Paraaortic lymph node (tissue), 1 donor: ENCODE measurements around a stretch of chr19.

DNA sequence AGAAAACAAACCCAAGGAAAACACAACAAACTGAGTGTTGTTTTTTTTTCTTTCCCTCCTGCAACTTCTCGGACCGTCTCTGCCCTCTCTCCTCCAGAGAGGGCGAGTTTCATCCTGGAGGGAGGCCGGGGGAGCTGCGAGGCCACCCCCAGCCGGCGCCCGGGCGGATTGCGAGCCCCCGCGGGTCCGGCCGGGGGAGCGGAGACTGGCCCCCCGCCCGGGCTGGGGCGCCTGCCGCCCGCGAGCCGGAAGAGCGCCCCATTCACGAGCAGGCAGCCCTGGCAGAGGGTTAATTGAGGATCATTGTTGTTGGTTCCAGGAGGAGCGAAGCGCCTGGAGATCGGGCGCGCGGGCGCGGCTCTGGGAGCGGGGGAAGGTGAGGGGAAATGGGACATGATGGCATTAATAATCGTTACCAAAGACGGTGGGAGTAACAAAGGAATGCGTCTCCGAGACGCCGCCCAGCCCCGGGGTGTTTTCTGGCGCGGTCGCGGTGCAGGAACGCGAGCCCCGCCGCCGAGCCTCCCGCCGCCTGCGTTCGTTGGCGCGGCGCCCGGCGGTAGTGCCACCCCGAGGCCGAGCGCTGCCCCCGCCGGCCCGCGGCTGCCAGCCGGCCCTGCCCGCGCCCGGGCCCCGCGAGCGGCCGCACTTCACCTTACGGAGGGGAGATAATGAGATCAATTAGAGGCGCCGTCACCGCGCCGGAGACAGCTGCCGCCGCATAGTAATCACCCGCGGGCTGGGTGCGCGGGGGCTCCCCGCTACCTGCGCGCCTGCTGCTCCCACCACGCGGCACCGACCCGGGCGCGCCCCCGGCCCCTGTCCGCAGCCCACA is 2.7 kb downstream of the ZNF536 start:
- PRO-cap = no peak

GRCh38 chr19:30696395-30696929 is 324.3 kb downstream of the ZNF536 start:
- PRO-cap = no peak

DNA sequence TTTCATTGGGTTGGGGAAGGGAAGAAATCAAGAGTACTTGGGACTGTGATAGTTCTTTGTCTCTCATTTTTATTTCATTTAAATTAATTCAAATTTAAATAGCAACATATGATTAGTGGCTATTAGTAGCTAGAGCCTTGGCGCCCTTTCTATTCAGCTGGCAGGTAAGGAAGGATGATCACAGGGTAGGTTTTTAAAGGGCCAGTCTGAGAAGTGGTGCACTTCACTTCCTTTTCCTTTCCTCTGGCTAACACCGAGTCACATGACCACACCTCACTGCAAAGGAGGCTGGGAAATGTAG is 128.8 kb downstream of the TSHZ3 start:
- PRO-cap = no peak

GRCh38 chr19:31316227-31316705 is 33.0 kb downstream of the TSHZ3 start:
- PRO-cap = no peak

DNA sequence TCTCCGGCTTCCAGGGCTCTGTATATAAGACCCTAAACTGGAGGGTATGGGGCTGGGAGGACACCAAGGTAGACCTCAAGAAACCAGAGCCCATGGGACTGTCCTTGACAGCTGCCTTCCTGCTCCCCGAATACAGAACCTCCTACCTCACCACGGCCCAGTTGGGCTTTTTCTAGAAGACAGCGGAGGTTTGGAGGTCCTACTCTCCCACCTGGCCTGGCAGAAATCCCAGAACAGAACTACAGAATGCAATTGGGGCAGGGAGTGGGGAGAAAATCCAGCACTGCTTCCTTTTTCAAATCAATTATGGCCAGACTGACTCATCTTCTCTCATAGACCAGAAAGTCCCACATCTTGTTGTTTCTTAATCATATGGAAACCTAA is 177.2 kb upstream of the ZNF507 start:
- PRO-cap = no peak

GRCh38 chr19:32347099-32347744 is 1.8 kb downstream of the ZNF507 start:
- PRO-cap = no peak

GRCh38 chr19:32354419-32354939 is 9.1 kb downstream of the ZNF507 start:
- PRO-cap = no peak

GRCh38 chr19:32581586-32582257 is 732 bp downstream of the PDCD5 start:
- PRO-cap = unidirectional peak, minus-strand start at chr19:32581891

DNA sequence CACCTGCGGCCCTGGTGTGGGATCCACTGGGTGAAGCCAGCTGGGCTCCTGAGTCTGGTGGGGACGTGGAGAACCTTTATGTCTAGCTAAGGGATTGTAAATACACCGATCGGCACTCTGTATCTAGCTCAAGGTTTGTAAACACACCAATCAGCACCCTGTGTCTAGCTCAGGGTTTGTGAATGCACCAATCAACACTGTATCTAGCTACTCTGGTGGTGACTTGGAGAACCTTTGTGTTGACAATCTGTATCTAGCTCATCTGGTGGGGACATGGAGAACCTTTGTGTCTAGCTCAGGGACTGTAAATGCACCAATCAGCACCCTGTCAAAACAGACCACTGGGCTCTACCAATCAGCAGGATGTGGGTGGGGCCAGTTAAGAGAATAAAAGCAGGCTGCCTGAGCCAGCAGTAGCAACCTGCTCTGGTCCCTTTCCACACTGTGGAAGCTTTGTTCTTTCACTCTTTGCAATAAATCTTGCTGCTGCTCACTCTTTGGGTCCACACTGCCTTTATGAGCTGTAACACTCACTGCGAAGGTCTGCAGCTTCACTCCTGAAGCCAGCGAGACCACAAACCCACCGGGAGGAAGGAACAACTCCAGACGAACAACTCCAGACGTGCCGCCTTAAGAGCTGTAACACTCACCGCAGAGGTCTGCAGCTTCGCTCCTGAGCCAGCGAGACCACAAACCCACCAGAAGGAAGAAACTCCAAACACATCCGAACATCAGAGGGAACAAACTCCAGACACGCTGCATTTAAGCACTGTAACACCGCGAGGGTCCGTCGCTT is 27.5 kb downstream of the RHPN2 start:
- PRO-cap = no peak

DNA sequence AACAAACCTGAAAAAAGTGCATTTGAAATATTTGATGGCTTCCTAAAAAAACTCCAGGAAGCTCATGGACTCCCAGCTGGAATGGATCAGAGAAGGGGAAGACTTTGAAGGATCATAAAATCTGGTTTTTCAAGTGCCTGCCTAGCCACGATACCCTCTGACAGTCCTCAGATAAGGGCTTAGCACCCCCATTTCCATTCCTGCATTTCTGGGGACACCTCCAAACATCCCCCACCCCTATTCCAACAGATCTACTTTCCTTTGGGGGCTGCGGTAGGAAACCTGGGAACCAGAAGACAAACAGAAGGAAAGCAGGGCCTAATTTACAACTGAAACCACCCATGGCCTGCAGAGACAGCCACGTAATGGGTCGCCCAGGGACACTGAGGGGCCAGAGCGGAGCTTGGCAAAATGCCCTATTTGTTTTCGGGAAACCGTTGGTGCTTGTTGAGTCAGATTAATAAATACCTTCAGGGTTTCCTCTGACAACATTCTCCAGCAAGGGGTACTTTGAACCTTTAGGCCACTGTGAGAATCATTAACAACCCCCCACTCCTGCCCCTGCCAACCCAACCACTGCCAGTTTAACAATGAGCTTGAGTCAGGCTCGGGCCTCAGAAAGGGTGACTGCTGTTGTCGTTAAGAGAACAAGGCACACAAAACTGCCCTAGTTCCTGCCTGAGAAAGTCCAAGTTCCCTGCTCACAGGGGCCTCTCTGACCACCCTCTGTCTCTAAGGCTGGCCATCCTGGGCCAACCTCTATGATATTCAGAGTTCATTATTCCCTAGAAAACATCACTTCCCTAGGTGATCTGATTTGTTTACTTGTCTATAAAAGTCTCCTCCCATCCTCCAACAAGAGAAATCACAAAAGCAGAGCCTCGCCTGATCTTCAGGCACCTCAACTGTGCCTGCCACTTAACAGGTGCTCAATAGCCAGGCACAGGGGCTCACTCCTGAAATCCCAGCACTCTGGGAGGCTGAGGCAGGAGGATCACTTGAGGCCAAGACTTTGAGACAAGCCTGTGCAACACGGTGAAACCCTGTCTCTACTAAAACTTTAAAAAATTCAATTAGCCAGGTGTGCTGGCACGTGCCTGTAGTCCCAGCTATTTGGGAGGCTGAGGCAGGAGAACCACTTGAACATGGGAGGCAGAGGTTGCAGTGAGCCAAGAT is 23.3 kb downstream of the RHPN2 start:
- PRO-cap = no peak

GRCh38 chr19:33054443-33055237 is 10.0 kb downstream of the RHPN2 start:
- PRO-cap = no peak

DNA sequence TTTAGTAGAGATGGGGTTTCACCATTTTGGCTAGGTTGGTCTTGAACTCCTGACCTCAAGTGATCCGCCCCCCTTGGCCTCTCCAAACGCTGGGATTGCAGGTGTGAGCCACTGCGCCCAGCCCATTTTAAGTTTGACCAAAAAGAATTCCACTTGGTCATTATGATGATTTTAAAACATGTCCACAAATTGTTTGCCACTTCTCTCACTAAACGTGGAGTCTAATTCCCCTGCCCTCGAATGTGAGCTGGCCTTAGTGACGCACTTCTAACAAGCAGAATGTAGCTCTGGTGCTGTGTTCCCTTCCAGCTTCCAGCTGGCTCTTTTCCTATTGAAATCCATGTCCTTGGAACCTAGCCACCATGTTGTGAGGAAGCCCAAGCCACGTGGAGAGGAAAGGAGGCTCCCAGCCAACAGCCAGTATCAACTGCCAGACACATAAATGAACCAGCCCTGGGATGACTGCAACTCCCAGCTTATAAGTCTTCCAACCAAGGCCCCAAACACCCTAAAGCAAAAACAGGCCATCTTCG is 23.5 kb upstream of the CEBPA start:
- PRO-cap = no peak

DNA sequence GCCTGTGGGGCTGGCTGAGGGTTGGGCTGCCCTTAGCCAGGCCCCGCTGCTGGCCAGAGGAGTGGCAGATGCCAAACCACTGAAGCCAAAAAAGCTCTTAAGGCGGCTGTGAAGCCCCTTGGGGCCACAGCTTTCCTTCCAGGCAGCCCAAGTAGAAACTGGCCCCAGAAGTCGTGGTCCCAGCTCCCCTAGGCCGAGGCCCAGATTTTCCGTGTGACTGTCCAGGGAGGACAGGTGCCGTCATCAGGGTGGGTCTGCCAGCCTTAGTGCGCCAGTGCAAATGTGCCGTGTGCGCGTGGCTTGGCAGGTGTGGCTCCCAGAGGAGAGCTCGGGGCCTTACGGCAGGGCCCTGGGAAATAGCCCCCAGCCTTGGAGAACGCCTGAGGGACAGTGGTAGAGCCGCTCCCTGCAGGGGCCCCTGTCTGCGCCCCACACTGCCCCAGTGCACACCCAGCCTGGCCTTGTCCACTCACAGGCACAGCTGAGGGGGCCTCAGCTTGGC is 14.9 kb downstream of the CEBPG start:
- PRO-cap = no peak

DNA sequence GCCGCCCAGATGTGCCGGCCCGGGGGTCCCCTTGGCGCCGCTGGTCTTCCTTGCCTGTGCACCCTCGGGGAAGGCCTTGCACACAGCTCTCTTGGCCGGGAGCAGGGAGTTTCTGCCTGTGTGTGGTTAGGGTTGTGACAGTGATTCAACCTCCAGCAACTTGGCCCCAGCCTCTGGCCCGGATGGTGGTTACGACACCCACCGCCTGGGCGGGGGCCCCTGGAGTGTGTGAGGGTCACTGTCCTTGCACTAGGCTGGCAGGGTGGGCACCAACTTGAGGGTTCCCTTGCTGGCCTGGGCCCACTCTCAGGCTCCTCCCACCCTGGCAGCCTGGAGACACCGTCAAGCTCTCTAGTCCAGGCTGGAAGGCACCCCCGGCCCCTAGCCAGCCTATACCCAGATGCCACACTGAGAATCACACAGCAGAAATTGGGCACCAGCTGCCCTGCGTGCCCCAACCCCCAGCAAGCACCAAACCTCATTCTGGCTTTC is 20.9 kb downstream of the CEBPG start:
- PRO-cap = no peak

GRCh38 chr19:33410636-33411293 is 37.3 kb downstream of the CEBPG start:
- PRO-cap = no peak

DNA sequence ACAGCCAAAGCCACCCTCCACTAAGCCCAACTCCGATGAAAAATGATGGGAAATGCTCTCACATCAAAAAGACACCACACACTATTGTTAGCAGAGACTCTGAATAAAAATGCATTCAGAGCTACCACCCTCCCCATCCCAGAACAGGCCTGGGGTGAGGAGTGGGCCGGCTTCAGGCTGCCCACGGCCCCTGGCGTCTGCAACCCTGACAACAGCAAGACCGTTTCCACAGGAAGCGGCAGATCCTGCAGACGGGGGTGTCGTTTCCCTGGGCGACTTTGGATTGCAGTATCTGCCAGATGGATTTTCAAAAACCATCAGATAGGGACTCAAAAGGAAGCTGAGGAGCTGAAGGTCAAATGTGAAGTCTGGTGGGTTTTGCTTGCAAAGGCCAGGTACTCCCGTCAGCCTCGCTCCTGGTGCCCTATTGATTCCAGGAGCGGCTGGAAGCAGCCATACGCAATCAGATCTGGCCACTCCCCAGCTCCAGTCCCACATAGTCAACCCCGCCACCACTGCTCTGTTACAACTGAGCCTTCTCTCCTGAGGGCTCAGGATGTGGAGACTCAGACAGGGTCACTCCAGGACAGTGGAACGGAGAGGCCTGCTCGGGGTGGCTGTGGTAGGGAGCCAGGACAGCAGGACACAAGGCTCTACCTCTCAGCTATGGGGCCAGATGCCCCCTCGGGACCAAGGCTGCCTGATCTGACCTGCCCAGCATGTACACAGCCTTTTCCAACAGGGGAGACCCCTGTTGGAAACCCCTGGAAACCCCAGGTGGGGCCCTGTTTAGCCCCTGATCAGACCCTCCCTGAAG is 14.1 kb downstream of the PEPD start:
- PRO-cap = no peak

DNA sequence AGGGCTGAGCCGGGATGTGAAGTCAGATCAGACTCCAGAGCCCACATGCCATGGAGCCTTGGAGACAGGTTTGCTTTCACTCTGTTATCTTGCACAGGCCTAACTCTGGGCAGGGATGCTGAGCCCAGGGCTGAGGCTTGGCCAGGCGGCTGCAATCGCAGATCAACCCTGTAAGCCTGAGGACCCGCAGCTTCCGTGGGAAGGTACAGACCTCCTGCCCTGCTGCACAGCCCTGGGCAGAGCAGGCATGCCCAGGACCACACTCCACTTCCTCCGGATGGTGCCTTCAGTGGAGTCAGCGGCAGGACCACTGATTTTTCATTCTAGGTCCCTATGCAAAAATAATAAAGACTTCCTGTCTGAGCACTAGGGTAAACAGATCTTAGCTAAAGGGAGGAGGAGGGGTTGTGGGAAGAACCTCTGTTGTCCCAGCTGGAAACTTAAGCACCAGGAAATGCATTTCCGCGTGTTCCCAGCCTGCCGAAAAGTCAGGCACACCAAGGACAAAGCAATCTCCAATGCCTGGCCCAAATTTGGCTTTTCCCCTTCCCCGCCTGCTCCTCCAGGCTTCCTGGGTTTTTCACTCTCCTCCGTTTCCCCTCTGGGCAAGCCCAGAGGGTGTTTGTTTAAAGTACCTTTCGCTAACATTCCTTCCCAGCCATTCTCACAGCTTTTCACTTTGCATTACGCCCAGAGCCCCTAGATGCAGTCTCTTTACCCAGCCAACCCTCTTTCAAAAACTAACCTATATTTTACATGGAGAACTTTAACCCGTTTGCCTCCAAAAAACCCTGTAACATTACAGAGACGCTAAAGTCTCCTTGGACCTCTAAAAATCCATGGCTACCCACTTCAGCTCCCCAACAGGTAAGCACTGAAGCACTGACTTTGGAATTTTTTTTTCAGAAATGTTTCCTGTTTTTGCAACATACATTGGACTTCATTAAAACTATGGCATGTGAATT is 87.5 kb downstream of the KCTD15 start:
- PRO-cap = no peak

DNA sequence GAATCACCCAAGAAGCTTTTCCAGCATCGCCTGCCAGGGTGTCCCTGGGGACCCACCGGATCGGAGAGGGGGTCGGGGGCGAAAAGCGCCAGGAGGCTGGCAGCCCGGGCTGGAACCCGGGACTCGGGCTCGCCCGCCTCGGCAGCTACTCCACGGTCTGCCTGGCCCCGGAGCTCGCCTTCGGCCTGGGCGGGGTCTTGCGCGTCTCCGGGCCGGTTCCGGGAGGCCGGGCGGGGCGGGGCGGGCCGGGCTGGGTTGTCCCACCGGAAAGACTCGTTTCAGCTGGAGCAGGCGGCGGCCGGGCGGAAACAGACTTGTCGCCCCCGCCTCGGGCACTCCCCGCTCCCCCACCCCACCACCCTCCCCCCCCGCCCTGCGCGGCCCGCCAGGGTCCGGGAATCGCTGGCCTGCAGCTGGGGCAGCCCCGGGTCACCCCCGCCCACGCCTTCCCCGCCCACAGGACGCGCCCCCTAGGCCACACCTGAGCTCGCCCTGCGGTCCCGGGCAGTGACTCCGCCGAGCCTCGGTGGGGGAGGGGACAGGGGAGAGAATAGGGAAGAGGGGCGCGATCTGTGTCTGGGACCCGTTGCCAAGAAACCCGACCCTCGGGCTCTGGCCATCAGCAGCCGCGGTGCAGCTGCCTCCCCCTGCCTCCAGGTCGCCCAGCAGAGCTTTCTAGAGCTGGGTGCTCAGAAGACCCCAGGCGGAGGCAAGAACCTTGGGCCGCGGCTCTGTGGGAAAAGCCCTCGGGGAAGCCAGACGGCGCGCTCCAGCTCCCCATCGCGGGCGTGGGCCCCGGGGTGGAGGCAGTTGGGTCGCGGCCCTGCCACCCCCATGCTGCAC is 109.4 kb downstream of the KCTD15 start:
- PRO-cap = bidirectional peak, plus-strand start at position 285 of the sequence, minus-strand start at position 147 of the sequence

DNA sequence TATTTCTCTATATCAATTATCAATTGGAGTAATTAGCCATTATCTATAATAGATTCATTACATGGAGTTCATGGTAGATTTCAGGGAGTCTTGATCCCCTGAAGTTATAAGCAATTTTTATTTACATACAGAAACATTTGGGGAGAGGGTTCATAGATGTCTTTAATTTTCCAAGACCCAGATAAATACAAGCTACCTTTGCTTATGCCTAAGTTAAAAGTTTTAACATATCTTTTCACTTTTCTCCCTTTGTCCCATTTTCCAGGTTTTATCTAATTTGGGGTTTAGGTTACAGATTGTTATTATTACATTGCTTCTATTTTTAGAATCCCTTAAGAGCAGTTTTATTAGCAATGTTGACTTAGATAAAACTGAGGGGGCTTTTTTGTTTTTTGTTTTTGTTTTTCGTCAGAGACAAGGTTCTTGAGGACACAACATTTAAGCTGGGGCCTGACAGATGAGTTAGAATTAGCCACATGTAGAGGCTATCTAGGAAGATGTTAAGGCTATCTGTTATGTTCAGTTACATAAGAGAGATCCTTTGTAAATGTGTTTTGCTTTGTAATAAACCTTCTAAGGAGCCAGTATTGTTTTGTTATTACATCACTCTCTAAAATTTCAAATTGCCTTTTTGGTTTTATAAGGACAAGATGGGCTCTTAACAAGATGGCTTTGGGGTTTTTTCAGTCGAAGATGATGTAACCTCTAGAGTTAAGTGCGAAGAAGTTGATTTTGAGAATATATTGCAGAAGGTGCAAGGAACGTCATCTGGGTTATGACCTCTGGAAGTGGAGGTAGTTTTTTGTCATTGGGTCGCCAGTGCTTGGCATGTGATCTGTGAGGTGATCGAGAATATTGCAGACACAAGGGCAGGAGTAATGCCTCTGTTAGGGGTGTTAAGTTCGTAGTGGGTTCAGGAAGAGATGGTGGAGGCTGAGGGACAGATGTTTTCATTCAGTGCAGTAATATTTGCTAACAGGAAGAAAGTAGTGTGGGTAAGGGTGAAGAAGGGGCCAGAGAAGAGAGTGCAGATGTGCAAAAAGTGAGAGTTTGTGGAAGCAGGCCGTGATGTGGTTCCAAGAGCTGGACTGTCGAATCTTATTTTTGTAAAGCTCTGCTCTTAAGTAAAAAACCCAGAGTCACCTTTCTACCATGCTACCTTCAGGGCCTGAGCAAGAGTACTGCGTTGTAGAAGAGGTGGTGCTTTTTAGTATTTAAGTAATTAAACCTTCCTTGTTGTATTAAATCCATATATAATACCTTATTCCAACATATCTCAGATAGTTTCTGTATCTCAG is 12.6 kb downstream of the LSM14A start:
- PRO-cap = no peak

GRCh38 chr19:34265148-34265856 is 10.9 kb downstream of the GARRE1 start:
- PRO-cap = bidirectional peak, plus-strand start at chr19:34265595, minus-strand start at chr19:34265471